OVCAR3 (cell line): ENCODE measurements around the gene ENTPD5.

- RRBS: no CpG with 5 or more reads among the region's 2 CpGs
Measured at GRCh38 chr14:72665381-72665837, 228.5 kb downstream of the DPF3 start.

DNA sequence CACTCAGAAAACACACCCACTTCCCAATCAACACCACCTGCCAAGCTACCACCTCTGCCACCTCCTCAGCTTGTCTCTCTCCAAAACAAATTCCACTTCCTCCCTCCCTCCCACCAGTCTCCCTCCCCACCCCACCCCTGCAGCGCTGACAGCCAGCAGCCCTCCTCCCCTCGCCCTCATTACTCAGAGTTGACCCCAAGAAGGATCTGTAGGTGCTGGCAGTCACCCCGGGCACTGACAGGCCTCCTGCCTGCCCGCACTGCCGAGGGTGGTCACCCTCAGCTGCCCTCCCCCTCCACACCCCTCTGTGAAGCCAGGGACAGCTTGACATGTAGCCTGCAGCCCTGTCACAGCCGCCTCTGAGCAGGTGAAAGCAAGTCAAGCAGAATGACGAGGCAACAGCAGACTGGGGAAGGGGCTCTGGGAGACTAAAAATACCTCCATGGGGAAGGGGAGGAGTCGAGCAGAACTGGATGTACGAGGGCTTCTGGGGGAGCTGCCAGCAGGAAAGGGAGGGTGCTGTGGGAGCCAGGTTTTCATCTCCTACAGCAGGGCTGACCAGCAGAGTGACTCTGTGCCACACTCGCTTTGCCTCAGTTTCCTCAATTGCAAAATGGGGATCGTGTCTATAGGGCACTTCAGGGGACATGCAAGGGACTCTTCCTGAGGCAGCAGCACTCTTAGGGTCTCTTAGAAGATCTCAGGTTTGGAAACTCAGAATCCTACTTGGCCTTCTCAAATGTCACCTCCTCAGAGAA is 178.0 kb downstream of the DPF3 start:
- RRBS: no CpG with 5 or more reads among the region's 11 CpGs

GRCh38 chr14:72894444-72895268 is 755 bp upstream of the DPF3 start:
- RRBS: no CpG with 5 or more reads among the region's 30 CpGs

- RRBS: no CpG with 5 or more reads among the region's 19 CpGs
Measured at GRCh38 chr14:73105633-73106532, 30.4 kb upstream of the PSEN1 start.

DNA sequence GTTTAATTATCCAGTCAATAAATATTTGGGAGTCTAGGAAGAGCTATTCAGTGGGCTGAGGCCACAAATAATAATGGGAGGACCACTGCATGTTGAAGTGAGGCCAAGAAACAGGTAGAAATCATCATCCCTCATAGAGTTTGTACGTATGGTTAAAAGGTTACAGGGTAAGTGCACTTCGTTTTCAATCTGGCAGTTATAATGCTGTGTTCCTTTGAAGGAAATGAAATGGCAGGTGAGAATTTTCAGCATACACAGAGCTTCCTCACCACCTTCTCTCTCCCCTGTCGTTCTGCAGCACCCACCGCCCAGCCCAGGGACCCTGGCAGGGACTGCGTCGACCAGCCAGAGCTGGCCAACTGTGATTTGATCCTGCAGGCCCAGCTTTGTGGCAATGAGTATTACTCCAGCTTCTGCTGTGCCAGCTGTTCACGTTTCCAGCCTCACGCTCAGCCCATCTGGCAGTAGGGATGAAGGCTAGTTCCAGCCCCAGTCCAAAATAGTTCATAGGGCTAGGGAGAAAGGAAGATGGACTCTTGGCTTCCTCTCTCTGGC is 35.0 kb downstream of the PAPLN start:
- RRBS: no CpG with 5 or more reads among the region's 8 CpGs

DNA sequence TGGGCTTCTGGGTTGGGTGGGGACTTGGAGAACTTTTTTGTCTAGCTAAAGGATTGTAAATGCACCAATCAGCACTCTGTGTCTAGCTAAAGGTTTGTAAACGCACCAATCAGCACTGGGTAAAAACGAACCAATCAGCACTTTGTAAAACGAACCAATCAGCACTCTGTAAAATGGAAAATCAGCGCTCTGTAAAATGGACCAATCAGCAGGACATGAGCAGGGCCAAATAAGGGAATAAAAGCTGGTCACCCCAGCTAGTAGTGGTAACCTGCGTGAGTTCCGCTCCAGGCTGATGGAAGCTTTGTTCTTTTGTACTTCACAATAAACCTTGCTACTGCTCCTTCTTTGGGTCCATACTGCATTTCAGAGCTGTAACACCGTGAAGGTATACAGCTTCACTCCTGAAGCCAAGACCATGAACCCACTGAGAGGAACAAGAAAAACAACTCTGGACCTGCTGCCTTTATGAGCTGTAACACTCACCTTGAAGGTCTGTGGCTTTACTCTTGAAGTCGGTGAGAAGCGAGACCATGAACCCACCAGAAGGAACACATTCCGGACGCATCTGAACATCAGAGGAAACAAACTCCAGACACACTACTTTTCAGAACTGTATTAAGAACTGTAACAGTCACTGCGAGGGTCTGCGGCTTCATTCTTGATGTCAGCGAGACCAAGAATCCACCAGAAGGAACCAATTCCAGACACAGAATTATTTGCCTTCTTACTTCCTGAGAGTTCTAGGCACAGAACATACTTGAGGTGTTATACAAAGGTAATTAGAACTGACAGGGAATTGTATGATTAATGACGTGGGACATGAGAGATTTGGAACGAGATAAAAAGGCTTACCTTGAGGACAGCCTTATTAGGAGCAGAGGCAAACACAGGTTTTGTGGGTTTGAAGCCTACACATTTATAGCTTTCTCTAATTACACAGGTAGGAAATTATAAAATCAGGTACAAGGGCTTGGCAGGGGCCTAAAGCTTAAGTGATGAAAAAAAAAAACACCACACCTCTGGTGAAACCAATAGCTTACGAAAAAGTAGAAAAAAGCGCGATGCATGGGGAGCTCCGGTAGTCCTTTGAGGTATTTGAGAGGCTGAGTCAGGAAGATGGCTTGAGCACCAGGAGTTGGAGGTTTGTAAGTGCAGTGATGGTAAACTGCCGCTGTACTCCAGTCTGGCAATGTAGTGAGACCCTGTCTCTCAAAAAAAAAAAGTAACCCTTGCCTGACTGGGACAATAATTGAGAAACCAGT is 1.2 kb upstream of the ACOT2 start:
- RRBS: no CpG with 5 or more reads among the region's 21 CpGs

DNA sequence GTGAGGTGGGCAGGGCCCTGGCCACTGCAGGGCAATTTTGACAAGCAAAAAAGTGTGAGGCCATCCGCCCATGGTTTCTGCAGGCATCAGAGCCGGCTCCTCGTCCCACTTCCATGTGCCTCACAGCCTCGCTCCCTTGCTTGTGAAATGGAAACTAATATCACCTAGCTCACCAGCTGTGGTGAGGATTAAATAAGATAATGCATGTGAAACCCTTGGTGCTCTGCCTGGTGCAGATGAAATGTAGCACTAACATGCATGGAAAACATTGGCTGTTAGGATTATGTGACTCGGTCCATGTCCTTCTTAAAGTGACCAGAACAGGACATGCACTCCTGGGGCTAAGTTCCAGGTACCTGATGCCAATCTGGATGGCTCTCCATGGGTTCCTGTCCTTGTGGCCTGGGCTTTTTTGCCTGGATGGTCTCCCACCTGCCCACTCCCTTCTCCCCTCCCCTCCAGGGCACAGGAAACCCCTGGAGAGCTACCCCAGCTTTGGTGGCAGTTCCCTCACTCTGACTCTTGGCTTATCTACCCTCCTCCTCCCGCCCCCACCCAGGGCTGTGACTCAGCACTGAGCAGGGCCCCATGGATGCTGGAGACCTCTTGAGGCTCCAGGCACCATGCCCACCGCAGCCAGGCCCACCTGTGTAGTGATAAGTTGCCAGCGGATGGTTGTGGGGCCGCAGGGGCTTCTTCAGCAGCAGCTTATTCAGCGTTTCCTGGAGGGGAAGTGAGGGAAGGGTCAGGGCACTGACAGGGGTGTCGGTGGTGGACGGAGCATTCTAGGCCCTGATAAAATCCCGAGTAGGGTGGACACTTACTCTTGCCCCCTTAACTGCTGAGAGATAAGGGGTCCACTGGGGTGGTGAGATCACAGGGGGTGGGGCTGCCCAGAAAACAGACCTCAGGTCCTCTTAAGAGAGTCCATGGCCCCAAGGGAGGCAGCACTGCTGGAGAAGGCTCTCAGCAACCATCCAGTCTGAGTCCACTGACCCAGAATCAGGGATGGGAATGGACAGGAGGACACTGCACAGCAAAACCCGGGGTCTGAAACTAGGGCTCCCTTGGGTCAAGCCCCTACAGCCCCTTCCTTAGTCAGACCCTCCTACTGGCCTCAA is 11.6 kb upstream of the PNMA1 start:
- RRBS: no CpG with 5 or more reads among the region's 14 CpGs

GRCh38 chr14:73787072-73787601 is 27.0 kb upstream of the MIDEAS start:
- RRBS: 3% methylated on average over 53 of the region's 63 CpGs

DNA sequence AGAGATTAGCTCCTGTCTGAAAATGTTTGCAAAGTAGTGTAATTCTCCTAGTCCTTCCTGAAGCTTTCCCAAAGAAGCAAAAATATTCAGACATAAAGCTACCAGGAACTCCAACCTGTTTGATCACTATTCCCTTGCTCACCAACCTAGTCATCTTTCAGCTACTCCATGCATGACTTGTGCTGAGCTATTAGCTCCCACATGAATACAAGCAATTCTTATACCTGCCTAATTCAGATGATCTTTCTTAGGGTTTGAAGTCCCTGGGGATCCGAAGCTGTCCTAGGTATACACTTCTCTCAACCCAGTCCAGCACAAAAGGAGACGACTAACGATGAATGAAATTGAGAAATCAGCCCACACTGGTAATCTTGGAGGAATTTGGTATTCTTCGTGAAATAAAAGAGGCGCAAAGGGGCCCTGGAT is 665 bp upstream of the PTGR2 start:
- RRBS: no CpG with 5 or more reads among the region's 5 CpGs

GRCh38 chr14:73966649-73967164 is 16.6 kb downstream of the COQ6 start:
- RRBS: no CpG with 5 or more reads among the region's 3 CpGs

- RRBS: no CpG with 5 or more reads among the region's 80 CpGs
Measured at GRCh38 chr14:74018878-74019501, at the start of gene ENTPD5. Gene ENTPD5, minus strand, starts transcription at chr14:74019288.

DNA sequence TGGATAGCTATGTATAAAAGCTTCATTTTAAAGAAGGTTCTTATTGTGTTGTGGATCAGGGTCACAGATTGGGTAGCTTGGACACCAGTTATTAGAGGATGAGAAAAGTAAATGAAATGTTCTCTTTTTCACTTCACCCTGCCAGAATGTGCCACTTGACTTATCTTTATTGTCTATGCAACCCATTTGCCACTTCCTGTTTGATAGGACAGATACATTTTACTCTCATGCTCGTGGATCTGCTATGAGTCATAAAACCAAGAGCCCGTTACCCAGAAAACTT is 1.7 kb downstream of the ISCA2 start:
- RRBS: no CpG with 5 or more reads among the region's 2 CpGs

- RRBS: 100% methylated on average over 1 of the region's 9 CpGs
Measured at GRCh38 chr14:74672529-74673216, 40.2 kb downstream of the AREL1 start.

DNA sequence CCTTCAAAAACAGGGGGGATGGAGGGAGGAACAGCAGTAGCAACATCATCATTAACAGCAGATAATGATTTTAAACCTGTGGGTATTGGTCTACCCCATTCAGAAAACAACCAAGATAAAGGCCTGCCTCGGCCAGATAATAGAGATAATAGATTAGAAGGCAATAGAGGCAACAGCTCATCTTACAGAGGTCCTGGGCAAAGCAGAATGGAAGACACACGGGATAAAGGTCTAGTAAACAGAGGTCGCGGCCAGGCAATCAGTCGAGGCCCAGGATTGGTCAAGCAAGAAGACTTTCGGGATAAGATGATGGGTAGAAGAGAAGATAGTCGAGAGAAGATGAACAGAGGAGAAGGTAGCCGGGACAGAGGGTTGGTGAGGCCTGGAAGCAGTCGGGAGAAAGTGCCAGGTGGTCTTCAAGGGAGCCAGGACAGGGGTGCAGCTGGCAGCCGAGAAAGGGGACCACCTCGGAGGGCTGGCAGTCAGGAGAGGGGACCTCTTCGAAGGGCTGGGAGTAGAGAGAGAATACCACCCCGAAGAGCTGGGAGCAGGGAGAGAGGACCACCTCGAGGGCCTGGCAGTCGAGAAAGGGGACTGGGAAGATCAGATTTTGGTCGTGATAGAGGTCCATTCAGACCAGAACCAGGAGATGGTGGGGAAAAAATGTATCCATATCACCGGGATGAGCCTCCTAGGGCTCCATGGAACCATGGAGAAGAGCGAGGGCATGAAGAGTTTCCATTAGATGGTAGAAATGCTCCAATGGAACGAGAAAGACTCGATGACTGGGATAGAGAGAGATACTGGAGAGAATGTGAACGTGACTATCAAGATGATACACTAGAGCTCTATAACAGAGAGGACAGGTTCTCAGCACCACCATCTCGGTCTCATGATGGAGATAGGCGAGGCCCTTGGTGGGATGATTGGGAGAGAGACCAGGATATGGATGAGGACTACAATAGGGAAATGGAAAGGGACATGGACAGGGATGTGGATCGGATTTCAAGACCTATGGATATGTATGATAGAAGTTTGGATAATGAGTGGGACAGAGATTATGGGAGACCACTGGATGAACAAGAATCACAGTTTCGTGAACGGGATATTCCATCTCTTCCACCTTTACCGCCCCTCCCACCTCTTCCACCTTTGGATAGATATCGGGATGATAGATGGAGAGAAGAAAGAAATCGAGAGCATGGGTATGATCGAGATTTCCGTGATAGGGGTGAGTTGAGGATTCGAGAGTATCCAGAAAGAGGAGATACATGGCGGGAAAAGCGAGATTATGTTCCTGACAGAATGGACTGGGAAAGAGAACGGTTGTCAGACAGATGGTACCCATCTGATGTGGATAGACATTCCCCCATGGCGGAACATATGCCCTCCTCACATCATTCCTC is 35.6 kb downstream of the YLPM1 start:
- RRBS: no CpG with 5 or more reads among the region's 36 CpGs

DNA sequence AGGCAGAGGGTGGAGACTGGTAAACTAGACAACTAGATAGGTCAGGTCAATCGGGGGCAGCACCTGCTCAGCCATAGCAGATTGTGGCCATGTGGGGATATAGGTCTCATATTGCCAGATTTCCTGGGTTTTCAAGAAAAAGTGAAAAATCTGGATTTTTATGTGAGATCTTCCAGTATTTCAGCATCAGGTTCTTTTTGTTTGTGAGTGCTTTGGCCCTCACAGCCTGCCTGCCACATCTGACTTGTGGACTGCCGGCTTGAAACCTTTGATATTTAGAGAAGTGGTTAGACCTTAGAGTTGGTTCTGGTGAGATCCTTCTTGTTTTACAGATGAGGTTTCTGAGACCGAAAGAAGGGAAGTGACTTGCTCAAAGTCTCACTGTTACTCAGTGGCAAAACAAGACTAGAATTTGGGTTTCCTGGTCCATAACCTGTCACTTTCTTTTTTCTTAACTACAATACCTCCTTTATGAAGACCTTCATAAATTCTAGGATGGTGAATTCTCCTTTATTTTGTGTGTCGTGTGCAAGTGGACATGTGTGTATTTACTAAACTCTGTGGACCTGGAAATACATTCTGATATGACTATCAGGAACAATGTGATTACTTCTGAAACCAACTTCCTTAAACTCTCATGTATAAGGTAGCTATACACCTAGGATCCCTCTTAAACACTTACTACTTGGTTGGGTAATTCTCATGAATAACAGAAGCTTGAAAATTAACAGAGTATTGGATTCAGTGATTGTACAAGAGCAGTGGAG is 34.3 kb downstream of the PROX2 start:
- RRBS: no CpG with 5 or more reads among the region's 4 CpGs

DNA sequence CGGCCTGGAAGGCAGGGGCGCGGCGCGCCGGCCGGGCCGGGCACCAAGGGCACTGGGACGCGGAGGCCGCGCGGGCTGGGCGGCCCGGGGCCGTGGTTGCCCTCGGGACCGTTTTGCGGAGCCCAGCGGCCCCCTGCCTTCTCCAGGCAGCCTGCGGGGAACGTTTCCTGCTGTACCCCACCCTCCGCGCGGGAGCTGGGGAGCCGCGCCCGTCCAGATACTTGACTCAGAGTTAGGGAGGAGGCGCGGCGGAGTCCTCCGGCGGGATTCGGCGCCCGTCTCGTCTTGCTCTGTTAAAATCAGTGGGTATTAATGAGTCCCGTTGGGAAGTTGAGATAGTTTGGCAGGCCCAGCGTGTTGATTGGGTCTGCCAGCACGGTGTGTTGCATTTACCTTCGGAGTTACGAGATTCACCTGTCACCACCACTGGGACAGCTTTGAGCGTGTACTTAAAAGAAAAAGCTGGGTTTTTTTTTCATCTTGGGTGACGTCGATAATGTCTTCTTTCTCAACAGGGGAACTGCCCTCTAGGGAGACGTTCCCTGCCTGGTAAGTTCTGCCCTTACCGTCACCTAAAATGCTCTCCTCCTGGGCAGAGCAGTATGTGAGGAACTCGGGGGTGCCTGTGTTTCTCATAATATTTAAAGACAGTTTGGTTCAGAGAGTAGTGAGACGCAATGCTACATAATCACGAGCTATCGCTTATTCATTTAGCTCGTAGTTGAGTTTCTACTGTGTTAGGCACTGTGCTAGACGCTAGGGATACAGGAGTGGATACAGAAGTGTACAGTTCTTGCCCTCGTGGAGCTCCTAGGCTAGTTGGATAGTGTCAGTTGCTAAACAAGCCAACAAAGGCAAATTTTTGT is 593 bp downstream of the DLST start:
- RRBS: 4% methylated on average over 14 of the region's 54 CpGs

DNA sequence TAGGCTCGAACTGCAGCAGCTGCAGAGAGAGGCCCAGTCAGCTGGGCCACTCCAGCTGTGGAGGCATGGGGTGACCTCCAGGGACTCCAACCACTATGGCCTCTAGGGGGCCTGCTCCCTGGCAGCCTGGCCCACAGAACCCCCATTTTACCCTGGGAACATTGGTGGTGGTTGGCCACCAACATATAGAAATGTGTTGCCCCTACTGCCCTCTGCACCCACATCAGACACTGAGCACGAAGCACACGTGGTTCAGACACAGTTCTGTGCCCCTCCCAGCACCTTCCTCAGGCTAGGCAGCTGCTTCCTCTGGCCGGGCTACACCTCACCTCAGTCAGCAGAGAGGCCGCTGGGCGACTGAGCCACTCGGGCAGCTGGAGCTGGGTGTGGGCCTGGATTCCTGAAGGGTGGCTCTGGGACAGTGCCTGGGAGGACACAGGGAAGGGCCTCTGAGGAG is 15.9 kb downstream of the RPS6KL1 start:
- RRBS: no CpG with 5 or more reads among the region's 7 CpGs

GRCh38 chr14:74942097-74942896 is 13.1 kb downstream of the PGF start:
- RRBS: no CpG with 5 or more reads among the region's 25 CpGs

DNA sequence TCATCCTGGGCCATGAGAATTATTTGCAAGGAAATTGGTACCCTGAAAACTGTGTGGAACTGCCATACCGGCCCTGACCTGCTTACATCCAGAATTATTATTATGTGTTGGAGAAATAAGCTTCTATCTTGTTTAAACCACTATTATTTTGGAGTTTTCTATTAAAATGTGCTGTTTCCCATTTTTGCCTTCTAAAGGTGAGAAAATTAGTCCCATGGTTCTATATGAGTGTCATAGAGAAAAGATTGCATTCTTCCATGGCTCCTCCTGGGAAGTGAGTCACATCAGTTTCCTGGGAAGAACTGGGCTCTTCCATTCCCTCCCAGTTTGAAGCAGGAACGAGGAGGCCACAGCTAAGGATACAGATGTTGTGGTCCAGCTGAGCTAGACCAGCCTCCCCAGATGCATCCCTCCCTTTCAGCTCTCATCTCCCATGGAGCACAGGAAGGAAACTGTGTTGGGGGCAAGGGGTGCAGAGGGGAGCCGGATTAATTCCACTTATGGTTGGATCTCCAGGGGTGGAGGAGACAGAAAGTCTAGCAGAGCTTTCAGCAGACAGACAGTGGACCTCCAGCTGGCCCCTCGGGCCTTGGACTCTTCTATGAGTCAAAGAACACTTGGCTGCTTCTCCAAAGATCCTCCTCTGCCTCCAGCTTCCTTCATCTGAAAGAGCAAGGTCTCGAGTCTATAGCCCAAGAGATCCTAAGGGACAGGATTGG is 9.8 kb upstream of the PGF start:
- RRBS: no CpG with 5 or more reads among the region's 5 CpGs

- RRBS: no CpG with 5 or more reads among the region's 9 CpGs
Measured at GRCh38 chr14:74984575-74985021, 18.1 kb upstream of the EIF2B2 start.